HepG2 (cell line): ENCODE results near the genes OR10A2, OR2D3, NLRP14, OR5P3, NLRP10, TUB and RIC3.

DNA sequence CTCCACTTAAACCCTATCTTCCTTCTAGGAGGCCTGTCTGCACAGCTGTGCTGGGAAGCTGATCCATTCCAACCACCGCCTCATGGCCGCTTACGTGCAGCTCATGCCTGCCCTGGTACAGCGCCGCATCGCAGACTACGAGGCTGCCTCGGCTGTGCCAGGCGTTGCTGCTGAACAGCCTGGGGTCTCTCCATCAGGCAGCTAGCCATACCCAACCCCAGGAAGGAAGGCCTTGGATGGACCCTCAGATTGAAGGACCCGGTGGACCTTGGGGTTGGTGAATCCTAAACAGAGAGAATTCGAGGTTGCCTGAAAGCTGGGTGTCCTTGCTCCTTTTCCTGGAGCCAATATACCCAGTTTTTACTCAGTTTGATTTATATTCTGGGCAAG, 711 bp downstream of the TIMM10B start:
- RRBS, 2 experiments: no CpG with 5 or more reads among the region's 11 CpGs
CAGE:
- cytosol, long polyA minus RNA: no peak
- cytosol, long polyA plus RNA: no peak
- long polyA plus RNA: no peak
- nucleus, long polyA minus RNA: no peak
- nucleus, long polyA plus RNA: no peak

GRCh38 chr11:6567041-6567540, 36.3 kb downstream of the RRP8 start:
- RRBS, 2 experiments: no CpG with 5 or more reads among the region's 8 CpGs
CAGE:
- cytosol, long polyA minus RNA: no peak
- cytosol, long polyA plus RNA: no peak
- long polyA plus RNA: no peak
- nucleus, long polyA minus RNA: no peak
- nucleus, long polyA plus RNA: no peak

DNA sequence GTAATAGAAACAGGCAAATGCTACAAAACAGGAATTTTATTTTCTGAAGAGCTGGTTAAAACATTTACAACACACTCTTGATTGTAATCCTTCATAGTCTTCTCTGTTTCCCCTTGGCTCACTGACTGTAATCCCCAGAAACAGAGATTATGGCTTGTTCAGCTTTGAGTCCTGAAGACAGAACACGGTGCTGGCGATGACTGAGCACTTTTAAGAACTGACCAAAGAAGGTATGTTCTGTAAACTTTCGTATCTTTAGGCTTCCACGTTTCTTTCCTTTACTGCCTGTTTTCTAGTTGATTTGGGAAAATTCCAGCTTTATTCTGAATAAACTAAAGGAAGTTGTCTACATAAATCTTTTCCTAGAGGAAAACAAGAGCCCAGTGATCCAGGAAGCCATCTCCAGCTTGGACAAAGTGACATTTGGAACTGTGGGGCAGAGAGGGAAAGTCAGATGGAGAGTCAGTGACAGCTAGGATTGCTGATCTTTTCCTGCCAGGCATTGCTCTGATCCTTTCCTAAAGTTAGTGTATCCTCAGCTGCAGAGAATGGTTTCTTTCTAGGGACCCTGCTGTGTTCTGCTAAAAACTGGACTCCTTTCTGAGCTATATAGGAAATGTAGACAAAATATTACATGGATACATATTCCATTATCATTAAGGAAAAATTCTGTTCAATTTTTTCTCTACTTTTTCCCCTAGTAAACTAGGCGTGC, 43.4 kb downstream of the OR2AG2 start:
- RRBS, 2 experiments: no CpG with 5 or more reads among the region's 5 CpGs
CAGE:
- cytosol, long polyA minus RNA: no peak
- cytosol, long polyA plus RNA: no peak
- long polyA plus RNA: no peak
- nucleus, long polyA minus RNA: no peak
- nucleus, long polyA plus RNA: no peak

DNA sequence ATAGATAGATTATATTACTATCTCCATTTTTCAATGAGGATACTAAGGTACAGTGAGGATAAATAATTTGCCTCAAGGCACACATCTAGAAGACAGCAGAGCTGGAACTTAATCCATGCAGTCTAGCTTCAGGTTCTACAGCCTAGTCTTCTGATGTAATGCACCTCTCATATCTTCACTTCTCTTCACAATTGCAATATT, 16.9 kb upstream of the OR6A2 start:
CAGE:
- cytosol, long polyA minus RNA: no peak
- cytosol, long polyA plus RNA: no peak
- long polyA plus RNA: no peak
- nucleus, long polyA minus RNA: no peak
- nucleus, long polyA plus RNA: no peak

DNA sequence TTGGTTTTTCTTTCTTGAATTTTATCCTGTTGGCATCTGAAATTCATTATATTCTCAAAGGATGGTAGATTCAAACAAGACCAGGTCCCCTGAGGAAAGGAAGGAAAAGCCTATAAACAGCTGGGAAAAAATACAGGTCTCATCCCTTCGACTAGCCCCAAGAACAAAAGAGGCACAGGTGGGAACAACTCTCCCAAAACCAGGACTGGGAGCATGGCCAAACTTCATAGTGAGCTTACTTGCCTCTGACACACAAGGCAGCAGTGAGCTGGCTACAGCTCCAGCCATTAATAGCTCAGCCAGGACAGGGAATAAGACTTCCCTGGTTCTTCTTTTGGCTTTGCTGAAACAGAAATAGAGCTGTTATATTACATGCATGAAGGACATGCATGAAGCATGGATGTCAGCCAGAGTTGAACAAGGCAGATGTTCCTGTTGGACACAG, at the start of gene OR10A2:
Gene OR10A2, plus strand, starts transcription at position 151 of the 445 bp plus-strand sequence.
- RRBS, 2 experiments: no CpG with 5 or more reads among the region's 1 CpG
CAGE:
- cytosol, long polyA minus RNA: no peak
- cytosol, long polyA plus RNA: no peak
- long polyA plus RNA: no peak
- nucleus, long polyA minus RNA: no peak
- nucleus, long polyA plus RNA: no peak

- RRBS, 2 experiments: no CpG with 5 or more reads among the region's 4 CpGs
CAGE:
- cytosol, long polyA minus RNA: no peak
- cytosol, long polyA plus RNA: no peak
- long polyA plus RNA: no peak
- nucleus, long polyA minus RNA: no peak
- nucleus, long polyA plus RNA: no peak
Measured at GRCh38 chr11:6920557-6921289, at the start of gene OR2D3. TSS of gene OR2D3 (plus strand) at chr11:6921002.

GRCh38 chr11:6927200-6927679, 1.0 kb downstream of the ZNF215 start:
- RRBS, 2 experiments: no CpG with 5 or more reads among the region's 7 CpGs
CAGE:
- cytosol, long polyA minus RNA: no peak
- cytosol, long polyA plus RNA: no peak
- long polyA plus RNA: no peak
- nucleus, long polyA minus RNA: no peak
- nucleus, long polyA plus RNA: no peak

GRCh38 chr11:7020167-7021020, at the start of gene NLRP14:
TSS of gene NLRP14 (plus strand) at chr11:7020479.
- RRBS, 2 experiments: 0 to 13% methylated on average over 2 of the region's 48 CpGs
CAGE:
- cytosol, long polyA minus RNA: no peak
- cytosol, long polyA plus RNA: no peak
- long polyA plus RNA: no peak
- nucleus, long polyA minus RNA: no peak
- nucleus, long polyA plus RNA: no peak

GRCh38 chr11:7518572-7519439, 5.0 kb downstream of the PPFIBP2 start:
- RRBS, 2 experiments: no CpG with 5 or more reads among the region's 21 CpGs
CAGE:
- cytosol, long polyA minus RNA: no peak
- cytosol, long polyA plus RNA: no peak
- long polyA plus RNA: no peak
- nucleus, long polyA minus RNA: start-site peak on the plus strand at chr11:7518882-7518919, 7 reads
- nucleus, long polyA plus RNA: no peak

DNA sequence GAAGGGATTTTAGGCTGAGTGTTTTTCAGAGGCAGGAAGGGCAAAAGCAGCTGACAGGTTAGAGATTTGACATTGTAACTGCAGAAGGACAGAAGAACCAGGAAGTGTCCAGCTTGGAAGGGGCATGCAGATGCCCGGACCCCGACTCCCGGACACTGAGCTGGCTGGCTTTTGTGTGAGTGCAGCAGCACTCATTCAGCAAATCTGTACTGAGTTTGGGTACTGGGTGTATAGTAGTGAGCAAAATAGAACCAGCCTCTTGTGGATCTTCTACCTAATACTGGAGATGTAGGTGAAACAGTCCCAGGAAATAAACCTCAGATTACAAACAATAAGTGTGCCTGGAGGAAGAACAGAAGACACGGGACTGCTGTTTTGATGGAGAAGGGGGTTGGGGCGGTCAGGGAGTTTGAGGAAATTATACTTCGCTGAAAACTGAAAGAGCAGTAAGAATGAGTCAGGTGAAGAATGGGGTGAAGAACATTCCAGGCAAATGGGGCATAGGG, 64.6 kb downstream of the PPFIBP2 start:
- RRBS, 2 experiments: no CpG with 5 or more reads among the region's 6 CpGs
CAGE:
- cytosol, long polyA minus RNA: no peak
- cytosol, long polyA plus RNA: no peak
- long polyA plus RNA: no peak
- nucleus, long polyA minus RNA: no peak
- nucleus, long polyA plus RNA: no peak

GRCh38 chr11:7612012-7612566, 61.2 kb downstream of the CYB5R2 start:
- RRBS, 2 experiments: 73 to 100% methylated on average over 1 of the region's 5 CpGs
CAGE:
- cytosol, long polyA minus RNA: no peak
- cytosol, long polyA plus RNA: no peak
- long polyA plus RNA: no peak
- nucleus, long polyA minus RNA: no peak
- nucleus, long polyA plus RNA: no peak

DNA sequence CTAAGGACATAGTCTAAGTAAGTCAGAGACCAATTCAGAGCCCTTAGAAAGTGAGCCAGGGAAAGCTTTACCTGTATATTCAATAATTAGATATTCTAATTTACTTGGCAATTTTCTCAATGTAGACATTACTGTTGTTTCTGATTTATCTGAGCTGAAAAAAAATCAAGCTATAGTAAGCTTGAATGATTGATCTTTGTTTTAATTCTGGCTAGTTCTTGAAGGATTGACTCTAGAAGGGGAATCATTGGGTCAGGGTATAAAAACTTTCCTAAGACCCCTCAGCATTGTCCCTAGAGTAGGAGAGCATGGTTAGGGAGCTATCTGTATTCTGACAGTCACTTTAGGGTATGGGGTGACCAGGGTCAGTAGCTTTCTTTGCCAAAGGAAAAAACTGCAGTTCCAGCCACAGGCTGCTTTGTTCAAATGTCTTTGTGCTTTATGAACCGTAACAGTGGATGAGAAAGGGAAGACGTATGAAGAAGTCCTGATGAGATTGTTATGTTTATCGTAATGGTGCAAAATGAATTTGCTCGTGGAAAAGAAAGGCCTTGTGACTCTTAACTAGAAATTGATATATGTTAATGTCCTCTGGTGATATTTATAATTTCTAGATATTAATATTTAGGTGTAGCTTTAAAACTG, 30.1 kb downstream of the CYB5R2 start:
- RRBS, 2 experiments: no CpG with 5 or more reads among the region's 4 CpGs
CAGE:
- cytosol, long polyA minus RNA: no peak
- cytosol, long polyA plus RNA: no peak
- long polyA plus RNA: no peak
- nucleus, long polyA minus RNA: no peak
- nucleus, long polyA plus RNA: no peak

DNA sequence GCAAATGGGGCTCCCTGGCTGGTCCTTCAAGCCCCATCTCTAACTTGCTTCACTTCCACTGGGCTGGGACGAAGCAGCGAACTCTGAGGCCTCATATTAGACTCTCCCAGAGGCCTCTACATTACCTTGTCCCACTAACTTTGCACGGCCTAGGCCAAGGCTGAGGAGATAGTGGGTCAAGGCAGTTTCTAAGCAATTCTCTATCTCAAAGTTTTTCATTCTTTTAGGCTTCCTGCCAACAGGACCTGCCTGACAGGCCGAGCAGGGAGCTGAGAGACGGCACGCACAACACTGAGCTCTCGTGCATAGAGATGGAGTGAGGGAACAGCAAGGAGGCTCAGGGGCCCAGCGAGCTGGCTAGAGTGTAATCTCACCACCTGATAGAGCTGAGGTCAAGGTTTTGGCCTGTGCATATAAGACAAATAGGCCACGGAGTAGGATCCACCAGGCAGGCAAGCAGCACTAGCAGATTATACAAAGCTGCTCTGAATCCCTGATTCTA, 2.0 kb downstream of the CYB5R2 start:
- RRBS, 2 experiments: no CpG with 5 or more reads among the region's 9 CpGs
CAGE:
- cytosol, long polyA minus RNA: no peak
- cytosol, long polyA plus RNA: no peak
- long polyA plus RNA: no peak
- nucleus, long polyA minus RNA: no peak
- nucleus, long polyA plus RNA: no peak

GRCh38 chr11:7830717-7831043, at the start of gene OR5P3:
TSS of gene OR5P3 (minus strand) at chr11:7830840.
CAGE:
- cytosol, long polyA minus RNA: no peak
- cytosol, long polyA plus RNA: no peak
- long polyA plus RNA: no peak
- nucleus, long polyA minus RNA: no peak
- nucleus, long polyA plus RNA: no peak

GRCh38 chr11:7965249-7965512, at the start of gene NLRP10:
TSS of gene NLRP10 (minus strand) at chr11:7965447.
- RRBS, 2 experiments: no CpG with 5 or more reads among the region's 3 CpGs
CAGE:
- cytosol, long polyA minus RNA: no peak
- cytosol, long polyA plus RNA: no peak
- long polyA plus RNA: no peak
- nucleus, long polyA minus RNA: no peak
- nucleus, long polyA plus RNA: no peak

GRCh38 chr11:7994918-7995701, 8.0 kb downstream of the EIF3F start:
- RRBS, 2 experiments: no CpG with 5 or more reads among the region's 8 CpGs
CAGE:
- cytosol, long polyA minus RNA: no peak
- cytosol, long polyA plus RNA: no peak
- long polyA plus RNA: no peak
- nucleus, long polyA minus RNA: no peak
- nucleus, long polyA plus RNA: no peak

GRCh38 chr11:8080970-8082216, at the start of gene TUB:
TSS of gene TUB (plus strand) at chr11:8081211.
- RRBS, 2 experiments: 1 to 3% methylated on average over 39 to 43 of the region's 110 CpGs
CAGE:
- cytosol, long polyA minus RNA: no peak
- cytosol, long polyA plus RNA: no peak
- long polyA plus RNA: no peak
- nucleus, long polyA minus RNA: no peak
- nucleus, long polyA plus RNA: no peak

DNA sequence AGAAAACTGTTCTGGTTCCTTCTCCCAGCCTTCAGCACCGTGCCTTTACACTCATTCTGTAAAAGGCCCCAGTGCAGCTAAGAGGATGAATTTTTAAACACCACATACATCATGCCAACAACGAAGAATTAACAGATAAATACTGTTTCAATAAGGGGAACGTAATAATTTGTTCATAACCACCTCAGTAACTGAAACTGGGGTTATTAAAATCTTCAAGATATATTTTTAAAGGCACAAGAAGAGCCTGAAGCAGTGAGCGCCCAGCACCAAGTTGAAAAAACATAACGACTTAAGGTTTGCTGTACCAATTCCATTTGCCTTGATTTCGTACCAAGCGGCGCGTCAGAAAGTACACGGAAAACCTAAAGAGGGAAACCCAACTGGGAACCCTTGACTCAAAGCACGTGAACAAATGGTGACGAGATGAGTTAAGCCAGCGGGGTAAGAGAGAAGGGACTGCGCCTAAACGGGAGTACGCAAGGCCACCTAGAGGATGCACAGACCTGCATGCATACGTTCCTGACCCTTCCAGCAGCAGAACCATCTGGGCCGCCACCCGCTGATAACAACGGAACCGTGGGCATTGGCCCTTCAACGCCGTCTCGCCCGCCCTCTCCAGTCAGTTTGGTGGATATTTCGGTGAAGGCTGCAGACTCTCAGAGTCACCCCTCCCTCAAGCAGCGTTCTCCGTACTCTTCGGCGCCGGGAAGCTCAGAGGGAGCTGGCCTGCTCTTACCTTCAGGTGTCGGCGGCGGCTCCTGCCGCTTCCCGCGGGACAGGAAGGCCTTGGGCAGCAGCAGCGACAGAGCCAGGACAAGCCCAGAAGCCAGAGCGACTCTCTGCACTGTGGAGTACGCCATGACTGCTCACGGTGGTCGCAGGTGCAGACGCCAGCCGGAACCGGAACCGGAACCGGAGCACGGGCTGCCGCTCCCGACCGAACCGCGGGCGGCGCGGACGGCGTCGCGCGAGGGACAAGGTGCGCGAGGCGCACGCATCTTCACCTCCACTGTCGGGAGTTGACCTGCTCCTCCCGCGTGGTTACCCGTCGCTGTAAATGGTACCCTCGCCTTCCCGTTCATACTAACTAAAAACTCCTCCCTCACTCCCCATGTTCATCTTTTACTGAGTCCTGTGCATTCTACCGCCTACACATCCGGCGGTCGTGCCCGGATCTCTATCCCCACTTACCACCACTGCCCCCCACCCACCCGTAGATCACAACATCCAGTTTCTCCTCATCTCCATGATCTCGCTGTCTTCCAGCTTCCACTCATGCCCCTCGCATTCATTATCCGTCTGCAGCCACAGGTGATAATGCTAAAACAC, at the start of gene RIC3:
Gene RIC3, minus strand, starts transcription at position 899 of the 1,332 bp plus-strand sequence.
- RRBS, 2 experiments: no CpG with 5 or more reads among the region's 81 CpGs
CAGE:
- cytosol, long polyA minus RNA: no peak
- cytosol, long polyA plus RNA: no peak
- long polyA plus RNA: no peak
- nucleus, long polyA minus RNA: no peak
- nucleus, long polyA plus RNA: no peak

DNA sequence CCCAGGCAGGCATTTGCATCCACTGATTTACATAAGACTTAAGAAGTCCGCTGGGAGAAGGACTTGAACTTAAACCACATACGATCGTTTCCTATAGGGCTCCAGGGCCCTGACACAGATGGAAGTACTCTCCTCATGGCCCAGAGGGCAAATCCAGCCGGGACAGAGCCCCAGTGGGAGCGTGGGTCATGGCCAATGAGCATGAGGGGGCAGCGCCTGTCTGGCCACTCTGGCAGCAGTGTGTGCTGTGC, 79.2 kb upstream of the LMO1 start:
- RRBS, 2 experiments: no CpG with 5 or more reads among the region's 6 CpGs
CAGE:
- cytosol, long polyA minus RNA: no peak
- cytosol, long polyA plus RNA: no peak
- long polyA plus RNA: no peak
- nucleus, long polyA minus RNA: no peak
- nucleus, long polyA plus RNA: no peak

GRCh38 chr11:8364958-8365174, 101.2 kb upstream of the LMO1 start:
- RRBS, 2 experiments: no CpG with 5 or more reads among the region's 1 CpG
CAGE:
- cytosol, long polyA minus RNA: no peak
- cytosol, long polyA plus RNA: no peak
- long polyA plus RNA: no peak
- nucleus, long polyA minus RNA: no peak
- nucleus, long polyA plus RNA: no peak